Right cardiac atrium (tissue), 1 donor: ENCODE measurements around the genes NDP and NDUFB11.

- PRO-cap = no peak
Measured at GRCh38 chrX:43878658-43879642, 3.3 kb downstream of the MAOB start.

DNA sequence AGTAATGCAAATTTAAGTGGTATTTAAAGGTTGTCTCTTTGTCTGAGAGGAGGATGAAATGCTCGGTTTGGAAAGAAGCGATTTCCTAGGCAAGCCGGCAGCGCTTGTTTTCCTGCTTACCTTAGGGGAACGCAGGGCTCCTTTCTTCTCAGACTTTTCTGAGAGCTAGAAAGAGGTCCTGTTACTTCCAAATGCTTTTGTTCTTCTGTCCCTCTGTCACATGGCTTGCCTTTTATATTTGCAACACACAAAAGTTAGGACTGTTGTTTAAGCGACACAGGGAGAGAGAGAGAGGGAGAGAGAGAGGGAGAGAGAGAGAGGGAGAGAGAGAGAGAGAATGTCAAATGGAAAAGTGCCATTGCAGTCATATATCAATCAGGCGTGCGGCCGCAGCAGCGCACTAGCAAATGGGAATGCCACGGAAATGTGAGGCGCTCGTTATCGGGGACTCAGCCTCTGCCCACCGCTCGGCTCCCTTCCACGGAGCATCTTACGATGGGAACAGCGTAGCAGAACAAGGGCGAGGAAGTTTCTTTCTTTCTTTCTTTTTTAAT is at the start of gene NDP:
TSS of gene NDP (minus strand) at position 207 of the 554 bp plus-strand sequence.
- PRO-cap = no peak

- PRO-cap = no peak
Measured at GRCh38 chrX:43973738-43974107, 533 bp upstream of the NDP start.

- PRO-cap = no peak
Measured at GRCh38 chrX:44367083-44367317, 23.5 kb upstream of the EFHC2 start.

DNA sequence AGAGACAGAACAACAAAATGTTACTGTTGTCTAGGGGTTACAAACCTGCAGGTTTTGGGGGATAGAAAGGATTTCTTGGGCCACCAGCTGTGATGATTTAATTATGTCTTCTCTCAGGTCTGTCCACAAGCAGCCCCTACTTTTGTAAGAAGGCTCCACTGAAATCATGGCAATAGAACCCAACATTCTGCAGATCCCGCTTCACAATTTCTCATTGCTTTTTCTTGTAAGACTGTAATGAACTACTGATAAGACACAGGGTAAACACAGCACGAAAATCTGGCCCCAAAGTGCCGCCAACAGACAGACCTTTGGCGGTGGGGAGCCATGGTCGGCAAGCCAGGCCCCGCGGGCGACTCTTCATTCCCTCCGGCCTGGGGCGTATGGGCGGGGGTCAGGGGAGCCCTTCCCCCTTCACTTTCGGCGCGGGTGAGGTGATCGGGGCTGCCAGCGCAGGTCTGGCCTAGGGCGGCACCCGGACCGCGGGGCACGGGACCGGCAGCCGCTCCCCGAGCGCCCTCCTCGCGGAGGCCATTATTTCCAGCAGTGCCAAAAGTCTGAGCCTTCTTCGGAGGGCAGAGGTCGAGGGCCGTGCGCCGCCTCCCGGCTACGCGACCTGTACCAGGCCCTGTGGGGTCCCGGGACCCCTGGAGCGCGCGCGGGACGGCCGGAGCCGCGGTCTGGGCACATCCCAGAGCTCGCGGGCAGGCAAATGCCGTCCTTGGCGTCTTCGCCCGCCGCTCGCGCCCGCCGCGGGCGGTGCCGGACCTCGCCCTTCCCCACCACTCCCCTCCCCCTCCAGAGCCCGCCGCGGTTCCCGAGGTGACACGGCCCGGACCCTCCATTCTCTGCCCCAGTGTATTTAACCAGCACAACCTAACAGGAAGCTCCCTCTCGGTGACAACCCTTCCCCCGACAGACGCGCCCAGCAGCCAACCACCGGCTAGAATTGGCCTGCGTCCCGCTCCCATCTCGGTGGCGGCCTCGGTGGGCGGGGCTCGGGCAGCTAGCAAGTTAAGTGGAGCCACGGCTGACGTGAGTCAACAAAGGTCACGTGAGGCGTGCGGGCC is 611 bp upstream of the KDM6A start:
- PRO-cap = bidirectional peak, plus-strand start at position 417 of the sequence, minus-strand start at position 373 of the sequence; bidirectional peak, plus-strand start at position 629 of the sequence, minus-strand start at position 532 of the sequence; bidirectional peak, plus-strand start outside the sequence, minus-strand start at position 850 of the sequence

DNA sequence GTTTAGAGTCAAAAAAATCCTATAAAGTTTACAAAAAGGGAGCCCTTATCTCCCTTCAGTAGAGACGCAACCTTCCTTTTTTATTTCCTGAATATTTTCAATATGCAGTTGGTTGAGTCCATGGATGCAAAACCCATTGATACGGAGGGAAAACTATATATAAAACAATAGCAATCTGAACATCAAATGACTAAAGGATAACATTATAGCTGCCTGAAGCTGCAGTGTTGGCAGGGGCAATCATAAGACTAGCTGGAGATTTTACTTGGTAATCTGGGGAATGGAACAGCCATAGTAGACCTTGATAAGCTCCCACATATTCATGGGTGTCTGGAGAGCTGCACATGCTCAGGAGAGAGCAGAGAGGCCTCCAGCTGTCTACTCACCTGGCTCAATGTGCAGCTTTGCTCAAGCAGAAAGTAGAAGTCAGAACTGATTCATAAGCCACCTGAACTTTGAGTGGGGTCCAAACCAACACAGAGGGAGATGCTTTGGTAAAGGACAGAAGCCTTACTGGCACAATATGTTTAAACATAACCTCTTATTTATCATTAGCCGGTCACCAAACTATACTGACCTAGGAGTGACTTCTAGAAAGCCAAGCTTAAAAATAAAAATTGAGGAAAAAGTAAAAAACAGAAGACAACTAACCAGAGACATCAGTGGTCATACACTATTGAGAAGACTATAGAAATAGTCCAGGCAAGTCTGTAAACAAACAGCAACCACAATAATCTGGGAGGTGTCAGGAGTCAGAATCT is 54.4 kb downstream of the KDM6A start:
- PRO-cap = no peak

DNA sequence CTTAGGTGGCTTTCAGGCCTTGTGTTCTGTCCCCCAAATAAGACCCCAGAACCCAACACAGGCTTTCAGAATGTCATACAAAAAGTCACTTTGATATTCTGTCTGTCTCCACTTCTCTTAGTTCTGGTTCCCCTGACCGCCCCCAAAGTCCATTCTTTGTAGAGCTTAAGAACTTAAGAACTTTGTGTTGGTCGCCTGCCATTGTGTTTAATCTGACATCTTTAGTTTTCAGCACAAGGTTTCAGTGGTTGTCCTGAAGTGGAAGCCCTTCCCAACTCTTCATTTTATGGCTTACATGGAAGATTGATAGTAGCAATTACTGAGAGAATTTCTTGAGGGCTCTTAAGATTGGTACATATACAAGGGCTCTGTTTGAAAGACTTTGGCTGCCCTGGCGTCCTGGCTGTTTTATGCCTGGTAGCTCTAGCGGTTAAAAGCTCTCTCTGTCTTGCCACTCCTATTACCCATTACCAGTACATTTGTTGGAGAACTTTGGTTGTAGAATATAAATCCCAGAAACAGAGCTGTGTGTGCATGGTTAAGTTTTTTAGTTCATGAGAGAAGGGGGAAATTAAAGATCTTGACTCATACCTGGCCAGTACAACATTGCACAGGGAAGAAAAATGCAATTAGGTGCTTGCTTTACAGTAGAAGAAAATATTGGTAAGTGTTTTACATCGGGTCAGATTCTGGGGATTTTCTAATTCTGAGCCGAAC is 75.0 kb downstream of the KDM6A start:
- PRO-cap = no peak

GRCh38 chrX:45434099-45434799 is 233.6 kb upstream of the DIPK2B start:
- PRO-cap = no peak

GRCh38 chrX:45760313-45761276 is 559.9 kb upstream of the DIPK2B start:
- PRO-cap = no peak

GRCh38 chrX:45781863-45782352 is 581.2 kb upstream of the DIPK2B start:
- PRO-cap = no peak

- PRO-cap = no peak
Measured at GRCh38 chrX:45851788-45852346, 595.2 kb upstream of the KRBOX4 start.

DNA sequence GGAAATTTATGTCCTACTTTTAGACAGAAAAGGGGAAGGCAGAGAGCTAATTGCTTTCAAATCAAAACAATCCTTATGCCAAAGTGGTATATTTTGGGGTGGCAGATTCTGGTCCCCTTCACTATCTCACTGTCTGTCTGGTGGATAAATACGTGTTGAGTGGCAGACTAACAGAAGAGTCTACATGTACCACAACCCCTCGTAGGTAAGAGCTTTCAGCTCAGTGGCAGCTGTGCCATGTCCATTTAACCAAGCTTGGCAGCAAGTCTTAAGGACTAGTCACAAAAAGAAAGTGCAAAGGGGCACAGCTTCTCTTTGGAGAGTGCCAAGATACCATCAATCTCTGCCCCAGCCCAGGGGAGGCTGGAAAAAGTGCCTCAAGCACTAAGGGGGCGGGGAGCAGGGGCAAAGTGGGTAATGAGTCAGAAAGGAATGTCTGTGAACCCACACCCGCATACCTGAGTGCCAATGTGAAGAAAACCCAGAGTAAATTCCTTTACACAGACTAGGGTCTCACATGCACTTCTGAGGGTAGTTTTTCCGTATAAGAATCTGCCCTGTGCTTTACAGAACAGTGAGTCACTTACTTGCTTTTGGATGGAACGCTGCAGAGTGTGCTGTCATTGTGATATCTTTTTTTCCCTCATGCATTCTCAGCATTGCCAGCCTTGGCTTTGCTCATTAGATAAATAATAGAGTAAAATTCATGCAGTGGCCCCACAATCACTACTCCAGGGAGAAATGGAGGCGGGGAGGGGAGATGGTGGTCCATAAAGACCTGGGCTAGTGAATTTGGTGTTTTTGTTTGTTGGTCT is 121.7 kb upstream of the KRBOX4 start:
- PRO-cap = no peak

- PRO-cap = no peak
Measured at GRCh38 chrX:46326855-46327279, 120.2 kb upstream of the KRBOX4 start.

- PRO-cap = no peak
Measured at GRCh38 chrX:46446539-46447007, 524 bp upstream of the KRBOX4 start.

- PRO-cap = no peak
Measured at GRCh38 chrX:46456380-46456702, 9.2 kb downstream of the KRBOX4 start.

DNA sequence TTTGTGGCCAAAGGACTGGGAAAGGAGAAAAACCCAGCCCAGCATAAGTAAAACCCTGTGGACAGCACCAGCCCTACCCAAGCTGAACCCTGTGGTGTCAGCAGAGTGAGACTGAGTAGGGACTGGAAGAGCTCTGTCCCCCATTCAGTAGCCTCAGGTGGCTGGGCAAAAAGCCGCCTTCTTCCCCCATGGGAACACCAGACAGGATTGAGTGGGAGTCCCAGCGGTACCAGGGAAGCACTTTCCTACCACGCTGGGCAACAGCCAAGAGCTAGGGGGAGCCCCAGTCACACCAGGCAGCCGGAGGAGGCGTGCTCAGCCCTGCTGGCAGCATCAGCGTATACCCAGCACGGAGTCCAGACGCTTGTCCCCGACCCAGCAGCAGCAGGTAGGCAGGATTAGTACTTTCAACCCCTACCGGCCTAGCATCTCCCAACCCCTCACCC is 8.6 kb upstream of the JADE3 start:
- PRO-cap = no peak

DNA sequence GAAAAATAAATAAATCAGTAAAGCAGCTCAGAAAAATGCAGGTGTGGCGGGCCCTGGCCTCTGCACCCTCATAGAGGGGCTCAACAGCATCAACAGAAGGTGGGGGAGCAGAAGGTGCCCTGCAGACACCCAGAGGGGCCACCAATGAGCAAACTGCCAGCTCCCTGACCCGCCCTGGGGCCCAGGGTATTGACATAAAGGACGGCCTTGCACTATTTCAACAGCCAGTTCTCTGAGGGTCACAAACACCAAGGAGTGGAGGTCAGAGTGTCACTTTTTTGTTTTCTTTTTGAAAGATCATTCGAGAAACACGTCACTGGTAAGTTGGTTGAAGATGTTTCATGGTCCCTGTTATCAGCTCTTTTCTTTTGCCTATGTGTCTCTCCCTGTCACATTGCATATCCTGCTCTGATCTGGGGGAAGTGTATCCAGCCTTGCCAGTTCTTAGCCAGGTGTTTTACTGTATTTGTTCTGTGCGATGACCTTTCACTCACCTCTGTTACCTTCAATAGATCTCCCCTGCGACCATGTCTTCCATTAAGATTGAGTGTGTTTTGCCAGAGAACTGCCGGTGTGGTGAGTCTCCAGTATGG is 2.5 kb downstream of the RGN start:
- PRO-cap = no peak

GRCh38 chrX:47144578-47144958 is at the start of gene NDUFB11:
NDUFB11 (minus strand) TSS chrX:47144702.
- PRO-cap = bidirectional peak, plus-strand start at chrX:47144813, minus-strand start at chrX:47144692

DNA sequence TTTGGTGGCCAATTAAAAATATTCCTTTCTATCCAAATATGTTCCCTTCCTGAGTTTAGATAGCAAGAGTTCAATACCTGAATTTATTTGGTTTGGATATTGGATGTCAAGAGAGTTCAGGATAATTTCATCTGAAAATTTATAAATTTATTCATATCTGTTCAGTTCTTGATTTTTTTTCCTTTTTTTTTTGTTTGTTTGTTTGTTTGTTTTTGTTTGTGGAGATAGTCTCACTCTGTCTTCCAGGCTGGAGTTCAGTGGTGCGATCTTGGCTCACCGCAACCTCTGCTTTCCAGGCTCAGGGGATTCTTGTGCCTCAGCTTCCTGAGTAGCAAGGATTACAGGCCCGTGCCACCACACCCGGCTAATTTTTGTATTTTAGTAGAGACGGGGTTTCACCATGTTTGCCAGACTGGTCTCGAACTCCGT is 9.2 kb downstream of the RBM10 start:
- PRO-cap = no peak

- PRO-cap = unidirectional peak, plus-strand start at chrX:47190804; unidirectional peak, plus-strand start at chrX:47190847
Measured at GRCh38 chrX:47190429-47191116, 3.1 kb upstream of the UBA1 start.